Pericardium fibroblast (primary cell): ENCODE data around the gene FOXD4.

DNA sequence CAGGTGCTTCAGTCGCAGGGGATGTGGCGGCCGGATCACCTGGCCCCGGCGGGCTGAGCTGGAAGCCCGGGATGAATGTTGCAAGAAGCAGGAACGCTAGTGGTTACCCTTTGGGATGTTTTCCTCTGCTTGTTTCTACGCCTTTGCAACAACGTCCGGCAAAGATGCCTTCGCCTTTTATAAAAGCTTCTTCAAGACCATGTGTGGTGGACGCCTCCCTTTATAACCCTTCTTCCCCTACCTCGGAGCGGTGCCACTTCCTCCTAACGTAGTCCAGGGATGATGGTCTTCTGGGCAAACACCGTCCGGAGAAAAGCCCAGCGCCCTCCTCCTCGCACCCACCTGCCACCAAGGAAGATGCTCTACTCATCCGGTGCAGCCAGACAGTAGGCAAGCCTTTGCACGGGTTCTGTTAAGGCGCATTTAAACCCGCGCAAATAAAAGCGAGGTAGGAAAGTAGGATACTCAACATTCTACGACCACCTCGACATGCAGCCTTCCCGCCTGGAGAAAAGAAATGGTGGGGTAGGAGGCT is at the start of gene FOXD4:
TSS of gene FOXD4 (minus strand) at position 291 of the 535 bp plus-strand sequence.
- RAMPAGE, long total RNA = no peak

- RAMPAGE, long total RNA = no peak
These were observed 5.3 kb upstream of the DOCK8 start for GRCh38 chr9:209233-209891.

DNA sequence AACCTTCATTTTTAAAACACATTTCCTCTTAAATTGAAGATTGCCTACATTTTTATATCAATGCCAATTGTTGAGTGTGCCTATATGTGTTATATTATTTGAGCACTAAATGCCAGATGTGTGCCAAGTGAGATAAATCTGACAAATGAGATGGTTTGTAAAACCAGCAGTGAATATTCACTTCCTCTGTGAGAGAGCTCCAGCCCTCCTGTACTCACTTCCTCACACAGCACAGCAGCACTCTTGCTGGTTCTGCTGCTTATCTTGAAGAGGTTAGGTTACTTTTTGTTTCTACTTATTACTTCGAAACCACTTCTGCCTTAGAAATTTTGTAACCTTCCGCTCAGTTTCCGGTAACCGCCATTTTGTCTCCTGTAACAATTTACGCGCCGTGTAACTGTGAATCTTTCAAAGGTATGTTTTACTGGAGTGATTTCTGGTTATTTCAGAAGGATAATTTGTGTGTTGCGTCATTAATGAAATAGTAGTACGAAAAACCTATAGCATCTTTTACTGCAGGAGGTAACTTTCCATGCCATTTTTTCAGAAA is 58.1 kb downstream of the DOCK8 start:
- RAMPAGE, long total RNA = no peak

DNA sequence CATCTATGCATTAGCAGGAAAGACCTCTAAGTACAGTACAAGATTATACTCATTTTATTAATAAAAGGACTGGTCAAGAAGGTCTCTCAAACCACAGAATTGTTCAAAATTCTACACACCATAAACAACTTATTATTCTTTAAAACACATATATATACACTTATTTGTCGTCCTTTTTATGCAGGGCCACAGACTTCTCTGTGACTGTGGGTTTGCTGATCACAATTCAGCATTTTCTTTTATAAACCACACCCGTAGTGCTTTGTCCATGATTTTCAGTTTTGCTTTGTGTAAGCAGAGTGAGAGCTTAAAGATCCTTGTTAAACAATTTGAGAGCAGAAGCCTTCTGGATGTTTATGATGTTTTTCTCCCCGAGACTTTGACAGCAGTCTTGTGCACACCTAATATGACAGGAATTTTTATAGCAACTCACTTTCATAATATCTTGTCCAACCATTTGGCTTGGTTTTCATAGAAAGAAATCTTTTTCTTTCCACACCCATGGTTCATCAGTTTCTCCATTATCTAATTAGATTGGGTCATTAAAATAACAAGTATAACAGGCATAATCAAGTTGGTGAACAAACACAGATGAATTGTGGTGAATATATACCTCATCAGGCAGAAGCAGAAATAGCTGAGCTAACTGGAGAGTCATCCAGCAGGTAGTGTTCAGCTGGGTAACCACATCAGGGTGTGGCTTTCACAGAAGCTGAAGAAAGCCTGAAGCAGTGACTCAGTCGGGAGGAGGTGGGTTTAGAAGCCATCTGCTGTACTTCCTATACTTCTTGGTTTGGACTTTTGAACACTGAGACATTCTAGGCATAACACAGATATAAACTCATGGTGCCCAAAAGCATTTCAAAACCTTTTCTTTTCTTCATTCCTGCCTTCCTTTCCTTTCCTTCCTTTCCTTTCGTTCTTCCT is 57.1 kb upstream of the KANK1 start:
- RAMPAGE, long total RNA = no peak

GRCh38 chr9:469573-470703 is 34.6 kb upstream of the KANK1 start:
- RAMPAGE, long total RNA = no peak

DNA sequence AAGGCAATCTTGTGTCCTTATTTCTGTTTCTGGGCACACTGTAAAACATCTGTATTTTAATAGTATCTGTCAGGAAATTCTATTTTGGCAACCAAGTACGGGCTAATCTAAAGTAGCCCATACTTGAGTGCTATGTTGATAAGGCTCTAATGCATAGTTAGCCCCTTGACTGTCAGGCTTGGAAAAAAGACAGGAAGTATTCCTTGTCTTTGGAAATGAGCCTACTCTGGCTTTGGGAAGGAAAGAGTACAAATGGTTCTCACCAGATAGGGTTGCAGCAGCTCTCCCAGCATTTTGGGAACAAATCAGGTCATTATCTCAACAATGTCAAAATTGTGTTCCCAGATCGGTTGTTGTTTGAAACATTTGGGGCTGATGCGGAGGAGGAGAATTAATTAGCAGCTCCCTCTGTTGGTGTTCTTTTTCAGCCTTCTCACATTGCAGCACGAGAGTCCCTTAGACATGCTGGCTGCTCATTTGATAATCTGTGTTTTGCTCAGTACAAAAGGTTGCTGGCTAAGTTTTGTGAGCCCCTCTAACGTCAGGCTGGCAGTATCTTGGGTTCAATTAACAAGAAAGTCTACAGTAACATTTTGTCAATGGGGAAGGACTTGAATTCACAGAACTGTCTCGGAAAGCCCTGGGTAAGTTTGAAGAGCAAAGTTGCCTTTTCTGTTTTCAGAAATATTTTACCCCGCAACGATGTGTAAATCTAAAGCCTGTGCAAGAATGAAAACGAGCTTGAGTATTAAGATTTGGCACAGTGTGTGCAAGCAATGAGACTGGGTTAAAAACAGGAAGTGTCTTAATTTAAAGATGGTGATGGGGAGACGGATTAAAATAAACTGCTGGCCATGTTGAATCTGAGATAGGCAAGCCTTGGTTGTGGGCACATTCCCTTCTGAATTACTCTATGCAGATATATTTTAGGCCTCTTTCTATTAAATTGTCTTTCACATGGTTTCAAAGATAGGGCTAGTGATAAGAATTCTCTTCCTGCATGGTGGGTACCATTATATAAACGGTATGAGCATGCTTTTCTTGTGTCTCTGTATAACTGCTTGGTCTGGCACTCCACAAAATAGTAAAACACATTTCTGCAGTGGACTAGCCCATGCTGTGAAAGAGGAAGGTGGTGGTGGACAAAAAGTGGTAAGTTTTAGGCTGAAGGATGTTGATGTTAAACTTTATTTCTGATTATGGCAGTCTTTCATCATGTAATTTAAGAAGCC is 42.6 kb downstream of the KANK1 start:
- RAMPAGE, long total RNA = start-site peak on the plus strand centred at position 429 of the sequence, 120 bp wide, 12 and 23 reads in 2 replicates

DNA sequence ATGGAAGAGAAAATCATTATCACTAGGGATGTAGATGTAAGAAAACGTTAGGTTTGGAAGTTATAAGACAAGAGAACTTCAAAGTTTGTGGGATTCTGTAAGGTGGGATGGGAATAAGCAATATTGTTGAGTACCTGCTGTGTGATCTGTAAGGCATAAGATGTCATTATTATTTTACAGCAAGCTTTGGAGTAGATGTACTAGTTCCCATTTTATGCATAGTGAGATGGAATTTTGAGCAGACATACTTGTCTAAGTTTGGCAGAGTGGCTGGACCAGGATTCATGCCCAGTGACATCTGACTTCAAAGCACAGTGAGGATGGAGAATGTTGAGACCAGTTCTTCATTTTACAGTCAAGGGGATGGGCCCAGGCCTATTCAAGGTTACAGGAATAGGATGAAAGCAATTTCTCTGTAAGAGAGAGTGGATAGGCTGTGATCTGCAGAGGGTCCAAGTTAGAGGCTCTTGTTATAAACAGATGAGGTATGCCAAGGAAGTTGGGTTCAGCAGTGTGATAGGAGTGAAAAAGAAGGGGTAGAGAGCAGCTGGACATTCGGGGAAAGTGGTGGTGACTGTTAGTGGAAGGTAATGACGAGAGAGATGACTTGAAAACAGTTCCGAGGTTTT is 81.5 kb downstream of the KANK1 start:
- RAMPAGE, long total RNA = no peak

DNA sequence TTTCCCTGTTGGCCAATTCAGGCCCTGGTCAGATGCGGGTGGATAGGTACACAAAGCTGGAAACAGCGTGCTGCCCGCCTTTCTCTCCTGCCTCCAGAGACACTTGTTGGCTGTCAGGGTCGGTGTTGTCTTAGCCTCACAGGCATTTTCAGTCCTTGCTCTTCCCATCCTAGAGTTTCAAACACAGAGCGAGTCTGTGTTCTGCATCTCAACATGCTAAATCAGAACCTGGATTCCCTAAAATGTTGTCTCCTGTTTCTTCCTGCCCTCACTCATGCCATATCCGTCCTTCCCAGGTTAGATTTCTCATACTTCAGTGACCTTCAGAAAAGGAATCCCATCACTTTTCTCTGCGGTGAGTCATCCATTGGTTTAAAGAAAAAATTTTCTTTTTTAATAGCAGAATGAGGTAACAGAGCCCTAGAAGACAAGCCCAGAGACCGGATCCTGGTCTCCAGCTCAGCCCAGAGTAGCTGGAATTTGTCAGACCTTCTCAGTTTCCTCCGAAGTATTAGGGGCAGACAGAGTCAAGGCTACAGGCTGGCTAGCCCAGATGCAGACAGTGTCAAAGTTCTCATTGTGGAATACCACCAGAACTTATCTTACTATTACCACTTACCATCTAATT is 143.3 kb upstream of the DMRT1 start:
- RAMPAGE, long total RNA = no peak

- RAMPAGE, long total RNA = no peak
These were observed 4.6 kb upstream of the DMRT3 start for GRCh38 chr9:971612-972420.

GRCh38 chr9:1010766-1011270 is 34.4 kb downstream of the DMRT3 start:
- RAMPAGE, long total RNA = no peak

DNA sequence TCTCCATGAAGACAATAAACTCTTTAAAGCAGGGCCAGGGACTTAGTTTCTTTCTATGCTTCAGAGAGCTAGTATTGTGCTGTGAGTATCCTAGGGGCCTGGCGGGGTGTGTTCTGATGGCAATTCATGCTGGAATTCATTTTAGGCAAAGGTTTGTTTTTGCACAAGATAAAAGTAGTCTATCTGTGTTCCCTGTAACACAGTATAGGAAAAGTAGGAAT is 31.0 kb upstream of the DMRT2 start:
- RAMPAGE, long total RNA = no peak

- RAMPAGE, long total RNA = no peak
These were observed 75.7 kb upstream of the SMARCA2 start for GRCh38 chr9:1939496-1939712.

GRCh38 chr9:1979649-1980451 is 35.3 kb upstream of the SMARCA2 start:
- RAMPAGE, long total RNA = no peak

GRCh38 chr9:2015702-2016540 is 774 bp downstream of the SMARCA2 start:
- RAMPAGE, long total RNA = no peak

- RAMPAGE, long total RNA = no peak
These were observed 3.6 kb downstream of the SMARCA2 start for GRCh38 chr9:2018762-2019158.

DNA sequence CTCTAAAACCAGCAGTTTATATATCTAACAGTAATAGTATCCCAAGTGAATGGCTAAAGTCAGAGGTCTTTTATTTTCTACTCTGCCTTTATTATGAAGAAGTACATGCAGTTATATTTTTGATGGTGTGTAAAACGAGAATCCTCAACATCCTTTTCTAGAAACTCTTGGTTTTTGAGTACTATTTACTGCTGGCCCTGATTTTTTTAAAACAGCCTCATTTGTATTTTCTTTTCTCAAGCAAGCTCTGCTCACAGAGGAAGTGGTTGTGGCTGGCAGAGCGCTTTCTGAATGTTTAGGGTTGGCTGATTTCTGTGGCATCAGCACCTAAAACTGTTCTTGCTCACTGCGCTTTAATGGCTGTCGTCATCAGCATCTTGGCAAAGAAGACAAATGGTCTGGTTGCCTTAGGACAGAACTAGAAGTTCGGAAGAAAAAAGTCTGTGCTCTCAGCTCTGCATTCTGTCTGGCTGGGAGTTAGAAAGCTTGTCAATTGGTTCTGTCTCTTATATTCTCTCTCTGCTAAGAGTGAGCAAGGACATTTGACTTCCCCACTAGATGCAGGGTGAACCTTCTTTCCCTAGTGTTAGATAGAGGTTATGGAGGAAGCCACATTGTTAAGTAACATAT is 38.7 kb downstream of the SMARCA2 start:
- RAMPAGE, long total RNA = no peak

GRCh38 chr9:2161324-2162164 is 146.4 kb downstream of the SMARCA2 start:
- RAMPAGE, long total RNA = no peak

- RAMPAGE, long total RNA = no peak
These were observed 214.2 kb downstream of the SMARCA2 start for GRCh38 chr9:2229191-2229828.

- RAMPAGE, long total RNA = no peak
These were observed 245.5 kb downstream of the SMARCA2 start for GRCh38 chr9:2260442-2261264.

GRCh38 chr9:2620107-2620531 is 1.5 kb upstream of the VLDLR start:
- RAMPAGE, long total RNA = no peak